Left ventricle myocardium (tissue), 1 donor: ENCODE measurements around the genes LMO3 and CAPZA3.

DNA sequence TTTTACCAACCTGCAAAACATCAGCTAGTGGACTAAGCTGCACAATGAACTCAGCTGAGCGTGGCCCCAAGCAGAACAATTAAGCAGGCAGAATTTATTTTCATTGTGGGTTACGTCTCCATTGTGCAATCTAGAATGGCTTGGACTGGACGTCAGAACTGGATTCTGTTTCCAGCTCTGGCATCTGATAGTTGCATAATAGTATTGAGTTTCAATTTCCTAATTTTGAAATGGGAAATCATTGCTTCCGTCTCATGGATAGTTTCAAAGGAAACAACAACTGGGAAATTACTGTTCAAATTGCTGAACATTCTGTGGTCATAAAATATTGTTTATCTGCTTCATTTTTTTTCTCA, 35.6 kb upstream of the RERG start:
- PRO-cap = no peak

- PRO-cap = no peak
These were observed 198.9 kb downstream of the EPS8 start for GRCh38 chr12:15590078-15590860.

DNA sequence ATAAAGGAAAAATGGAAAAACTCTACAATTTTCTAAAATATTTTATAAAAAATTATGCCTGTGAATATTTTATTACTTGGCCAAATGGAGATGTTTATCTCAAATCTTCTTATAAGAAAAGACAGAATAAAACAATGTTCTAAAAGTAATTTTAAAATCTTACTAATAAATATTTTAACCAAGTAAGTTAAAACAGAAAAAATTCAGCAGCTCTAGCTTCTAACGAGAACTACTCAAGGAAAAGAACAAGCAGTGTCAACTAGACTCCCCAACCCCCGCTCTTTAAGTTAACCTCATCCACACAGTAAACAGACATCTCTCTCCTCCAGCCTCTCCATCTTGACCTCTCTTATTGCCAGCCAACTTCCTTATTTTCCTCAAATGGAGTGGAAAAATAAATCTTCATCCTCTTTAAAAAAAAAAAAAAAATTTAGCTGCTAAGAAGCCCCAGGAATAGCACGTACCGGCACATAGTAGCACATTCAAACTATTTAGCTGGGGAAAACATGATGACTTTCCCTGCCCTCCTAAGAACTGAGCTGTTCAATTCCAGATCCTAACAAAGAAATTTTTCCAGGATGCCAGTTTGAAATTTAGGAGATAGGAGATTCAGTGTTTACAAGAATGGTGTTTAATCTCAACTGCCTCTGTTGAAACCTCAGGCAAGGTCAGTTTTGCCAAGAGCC, 90.9 kb downstream of the EPS8 start:
- PRO-cap = no peak

DNA sequence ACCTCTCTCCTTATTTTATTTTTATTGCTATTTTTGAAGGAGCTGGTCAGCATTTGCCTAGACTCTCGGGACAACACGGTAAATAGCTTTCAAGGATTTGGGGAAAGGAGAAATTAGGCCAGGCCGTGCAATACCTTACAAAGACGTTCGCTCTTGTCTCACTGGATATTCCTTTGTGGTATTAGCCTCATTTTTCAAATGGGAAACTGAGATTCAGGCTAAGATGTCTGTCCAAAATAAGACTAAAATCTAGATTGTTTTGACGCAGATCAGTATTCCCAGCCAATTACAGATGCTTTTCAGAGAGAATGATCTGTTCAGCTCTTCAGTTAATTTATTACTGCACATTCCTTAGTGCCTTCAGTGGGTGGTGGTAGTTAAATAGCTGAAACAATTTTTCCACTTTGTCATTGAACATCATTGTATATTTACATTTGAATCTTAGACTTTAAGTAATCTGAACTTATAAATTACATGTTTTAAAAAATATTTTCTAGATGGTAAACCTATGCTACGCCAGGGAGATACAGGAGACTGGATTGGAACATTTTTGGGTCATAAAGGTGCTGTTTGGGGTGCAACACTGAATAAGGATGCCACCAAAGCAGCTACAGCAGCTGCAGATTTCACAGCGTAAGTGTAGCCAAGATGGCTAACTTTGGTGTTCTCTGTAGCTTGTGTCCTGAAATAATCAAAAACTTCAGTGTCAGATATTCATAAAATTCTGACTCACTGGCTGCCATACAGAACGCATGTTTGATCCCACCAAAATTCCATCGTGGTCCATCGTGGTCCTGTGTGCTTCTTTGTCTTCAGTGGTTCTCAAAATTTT, 1.1 kb downstream of the STRAP start:
- PRO-cap = no peak

GRCh38 chr12:16348304-16348469, 742 bp downstream of the MGST1 start:
- PRO-cap = no peak

DNA sequence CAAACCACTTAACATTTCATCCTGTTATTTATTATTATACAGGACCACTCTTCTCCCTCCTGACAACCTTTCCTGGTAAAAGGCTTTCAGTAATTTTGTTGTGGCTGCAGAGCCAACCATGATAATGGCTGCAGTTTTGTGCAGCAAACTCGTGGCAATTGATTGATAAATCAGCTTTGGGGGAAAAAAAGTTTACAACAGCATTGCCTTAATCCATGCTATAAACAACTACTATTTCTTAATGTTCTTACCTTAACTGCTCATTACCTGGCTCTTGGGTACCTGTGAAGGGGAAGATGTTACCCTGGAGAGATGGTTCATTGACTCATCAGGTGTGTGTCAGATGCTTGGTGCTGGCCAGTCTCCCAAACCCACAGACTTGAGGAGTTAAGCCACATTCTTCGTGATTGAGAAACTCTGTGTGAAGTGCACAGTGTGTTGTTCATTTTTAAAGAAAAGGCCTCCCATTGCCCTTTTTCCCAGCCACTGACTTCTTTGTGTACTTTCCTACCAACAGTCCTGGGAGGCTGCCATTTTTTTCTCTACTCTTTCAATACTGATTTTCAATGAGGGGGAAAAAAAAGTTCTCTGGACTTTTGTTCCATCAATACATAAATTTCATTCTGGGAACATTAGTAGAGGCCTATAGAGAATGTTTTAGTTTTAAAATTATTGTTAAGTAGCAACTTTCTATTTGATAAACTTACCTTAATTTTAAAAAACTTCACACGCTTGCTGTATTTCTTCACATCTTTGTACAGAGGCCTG, 3.2 kb downstream of the MGST1 start:
- PRO-cap = no peak

- PRO-cap = no peak
These were observed 50.3 kb downstream of the LMO3 start for GRCh38 chr12:16555526-16556181.

DNA sequence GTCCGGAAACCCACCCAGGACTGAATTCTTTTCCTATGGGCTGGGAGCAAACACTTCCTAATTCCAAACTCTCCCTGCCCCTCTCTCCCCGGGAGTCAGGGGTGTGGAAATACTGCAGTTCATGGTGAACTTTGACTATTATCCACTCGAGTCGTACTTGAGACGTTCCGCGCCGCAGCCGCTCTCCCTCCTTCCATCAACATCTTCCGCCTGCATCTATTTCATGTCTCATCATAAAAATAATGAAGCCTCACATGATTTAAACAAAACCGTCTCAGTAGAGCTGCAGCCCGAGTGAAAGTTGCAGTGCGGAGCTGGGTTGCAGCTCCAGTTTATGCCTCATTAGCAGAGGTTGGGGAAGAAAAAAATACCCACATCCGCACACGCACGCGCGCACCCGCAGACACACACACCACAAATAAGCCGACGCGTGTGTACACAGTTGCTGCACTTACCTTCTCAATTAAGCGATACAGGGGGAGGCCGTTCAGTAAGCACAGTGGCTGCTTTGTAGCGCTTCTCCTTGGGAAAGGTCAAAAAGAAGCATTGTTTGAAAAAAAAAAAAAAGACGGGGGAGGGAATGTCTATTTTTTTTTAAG, at the start of gene LMO3:
Gene LMO3 (minus strand): TSS at position 552 of the 599 bp plus-strand sequence.
- PRO-cap = no peak

DNA sequence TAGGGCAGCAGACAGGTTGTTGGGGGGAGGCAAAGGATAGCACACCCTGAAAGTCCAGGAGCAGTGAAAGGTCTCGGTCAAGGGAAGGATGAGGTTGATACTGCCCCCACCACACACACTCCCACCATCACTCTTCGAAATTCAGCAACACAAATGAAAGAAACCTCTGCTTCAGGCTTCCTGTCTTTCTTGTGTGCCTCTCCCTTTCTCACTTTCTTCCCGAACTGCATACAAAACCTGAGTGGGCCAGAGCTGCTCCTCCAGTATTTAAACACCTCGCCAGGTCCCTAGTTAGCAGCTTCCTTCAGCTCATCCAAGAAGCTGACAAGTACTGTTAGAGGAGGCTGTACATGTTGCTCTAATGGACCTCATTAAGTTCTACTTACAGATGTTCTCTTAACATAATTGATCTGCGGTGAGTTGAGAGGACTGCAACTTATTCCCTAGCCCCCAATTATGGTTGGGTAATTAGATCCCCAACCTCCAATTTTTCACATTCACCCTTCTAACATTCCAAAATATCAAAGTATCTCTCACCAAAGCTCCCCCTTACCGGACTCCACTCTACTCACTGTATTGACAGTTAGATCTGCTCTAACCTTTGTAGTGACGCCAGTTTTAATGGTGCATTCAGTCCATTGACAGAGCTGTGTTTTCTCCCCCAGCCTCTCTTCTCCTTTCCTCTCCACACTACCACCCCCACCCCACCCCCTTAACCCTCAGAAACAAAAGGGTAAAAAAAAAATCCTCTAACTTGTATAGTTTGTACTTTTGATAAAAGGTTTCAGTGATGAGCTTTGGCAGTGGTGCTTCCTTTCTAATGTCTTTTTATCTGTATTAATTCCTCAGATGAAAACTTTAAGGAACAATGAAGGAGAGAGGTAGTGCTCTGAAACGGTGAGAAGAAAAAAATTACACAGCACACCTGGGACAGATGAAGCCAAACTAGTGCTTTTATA, 4.3 kb upstream of the LMO3 start:
- PRO-cap = no peak

GRCh38 chr12:17574748-17575077, 515.3 kb downstream of the RERGL start:
- PRO-cap = no peak

DNA sequence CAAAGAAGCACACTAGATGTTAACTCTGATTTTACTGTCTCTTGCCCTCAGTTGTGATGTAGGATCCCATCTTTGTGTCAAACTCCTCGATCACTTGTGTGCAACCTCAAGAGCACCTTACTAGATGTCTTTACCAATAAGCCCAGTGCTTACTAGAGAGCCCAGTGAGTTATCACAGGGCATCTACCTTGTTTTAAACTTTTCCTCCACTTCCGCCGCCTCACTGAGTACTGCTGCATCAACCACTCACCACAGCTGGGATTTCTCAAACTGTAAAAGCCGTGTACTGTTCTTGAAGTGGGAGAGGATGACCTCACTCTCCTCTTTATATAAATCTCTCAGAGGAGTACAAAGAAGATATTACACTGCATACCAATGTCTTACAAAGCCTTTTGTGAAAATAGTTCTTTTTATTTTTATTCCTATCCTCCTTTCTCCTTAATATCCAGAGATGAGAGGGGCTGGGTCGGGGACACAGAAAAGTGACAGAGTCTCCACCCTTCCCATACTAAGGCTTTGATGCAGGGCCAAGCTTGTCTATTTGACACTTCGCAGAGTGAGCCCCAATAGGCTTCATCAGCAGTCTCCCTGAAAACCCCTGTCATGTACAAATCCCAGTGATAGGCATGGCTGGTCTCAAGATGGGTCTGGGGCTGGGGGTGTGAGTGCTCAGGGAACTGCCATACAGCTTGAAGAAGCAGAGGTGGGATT, 94.1 kb downstream of the PLCZ1 start:
- PRO-cap = no peak

DNA sequence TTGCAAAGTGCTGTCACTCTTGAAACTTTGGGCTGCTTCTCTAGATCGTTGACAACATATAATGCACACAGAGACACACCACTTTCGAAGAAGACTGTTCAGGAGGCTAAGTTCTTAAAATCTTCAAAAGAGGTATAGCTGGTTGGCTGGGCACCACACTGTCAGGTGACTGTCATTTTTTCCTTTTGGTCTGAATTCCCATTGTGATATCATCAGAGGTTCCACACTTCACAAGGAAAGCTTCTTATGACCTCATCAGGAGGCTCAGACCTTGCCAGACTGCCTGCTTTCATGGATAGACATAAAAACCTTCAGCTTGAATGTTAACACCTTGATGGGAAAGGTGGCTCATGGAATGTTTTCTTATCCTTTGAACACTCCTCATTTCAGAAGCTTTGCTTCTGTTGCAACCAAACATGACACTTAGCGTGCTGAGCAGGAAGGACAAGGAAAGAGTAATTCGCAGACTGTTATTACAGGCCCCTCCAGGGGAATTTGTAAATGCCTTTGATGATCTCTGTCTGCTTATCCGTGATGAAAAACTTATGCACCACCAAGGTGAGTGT, at the start of gene CAPZA3:
Gene CAPZA3 (plus strand): TSS at position 267 of the 566 bp plus-strand sequence.
- PRO-cap = no peak

GRCh38 chr12:19188808-19189826, 59.6 kb downstream of the PLEKHA5 start:
- PRO-cap = no peak

DNA sequence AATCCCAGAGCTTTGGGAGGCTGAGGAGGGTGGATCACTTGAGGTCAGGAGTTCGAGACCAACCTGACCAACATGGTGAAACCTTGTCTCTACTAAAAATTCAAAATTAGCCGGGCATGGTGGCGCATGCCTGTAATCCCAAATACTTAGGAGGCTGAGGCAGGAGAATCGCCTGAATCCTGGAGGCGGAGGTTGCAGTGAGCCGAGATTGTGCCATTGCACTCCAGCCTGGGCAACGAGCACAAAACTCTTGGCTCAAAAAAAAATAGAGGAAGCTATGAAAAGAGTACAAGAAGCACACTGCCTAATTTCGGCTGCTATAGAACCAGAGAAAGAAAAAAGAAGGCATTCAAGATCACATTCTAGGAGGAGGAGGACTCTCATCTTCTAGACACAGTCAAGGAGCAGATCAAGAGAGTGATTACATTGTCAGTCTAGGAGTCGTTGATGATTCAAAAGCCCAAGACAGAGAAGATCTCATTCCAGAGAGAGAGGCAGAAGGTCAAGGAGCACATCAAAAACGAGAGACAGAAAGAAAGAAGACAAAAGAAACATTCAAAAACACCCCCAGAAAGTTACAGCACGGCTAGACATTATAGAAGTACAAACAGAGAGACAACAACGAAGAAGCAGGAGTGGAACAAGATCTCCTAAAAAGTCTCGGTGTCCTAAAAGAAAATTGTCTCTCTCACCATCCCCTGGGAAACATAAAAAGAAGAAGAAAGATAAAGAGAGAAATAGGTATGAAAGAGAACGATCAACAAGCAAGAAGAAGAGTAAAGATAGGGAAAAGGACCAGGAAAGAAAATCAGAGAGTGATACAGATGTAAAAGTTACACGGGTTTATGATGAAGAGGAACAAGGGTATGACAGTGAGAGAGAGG, 131.8 kb upstream of the AEBP2 start:
- PRO-cap = no peak

- PRO-cap = no peak
These were observed 69.7 kb upstream of the AEBP2 start for GRCh38 chr12:19369460-19370150.

DNA sequence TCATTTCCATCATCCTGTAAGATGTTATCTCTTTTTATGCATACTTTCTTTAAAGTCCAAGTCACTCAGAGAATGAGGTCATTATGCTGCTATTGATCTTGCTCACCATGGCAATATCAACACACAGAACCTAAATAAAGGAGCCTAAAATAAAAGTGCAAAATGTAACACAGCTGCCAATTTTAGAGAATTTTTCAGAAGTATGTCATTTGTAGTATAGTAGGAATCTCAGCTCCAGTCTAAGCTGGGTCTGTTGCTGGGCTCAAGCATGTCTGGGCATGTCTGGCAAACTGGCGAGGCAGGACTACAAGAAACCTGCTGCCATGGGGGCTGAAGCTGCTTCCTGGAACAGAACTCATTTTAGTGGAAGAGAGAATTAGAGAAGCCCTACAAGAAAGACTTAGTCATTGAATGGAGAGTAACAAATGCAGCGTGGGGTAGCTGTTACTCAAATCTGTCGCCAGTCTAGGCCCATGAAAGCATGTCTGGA, 7.5 kb upstream of the AEBP2 start:
- PRO-cap = no peak

GRCh38 chr12:19482590-19483143, 43.4 kb downstream of the AEBP2 start:
- PRO-cap = no peak

- PRO-cap = bidirectional peak, plus-strand start at chr12:20368771, minus-strand start at chr12:20368391; bidirectional peak, plus-strand start at chr12:20368808, minus-strand start at chr12:20368837; bidirectional peak, plus-strand start at chr12:20369290, minus-strand start at chr12:20369196
These were observed 485 bp downstream of the PDE3A start for GRCh38 chr12:20368627-20369416.

DNA sequence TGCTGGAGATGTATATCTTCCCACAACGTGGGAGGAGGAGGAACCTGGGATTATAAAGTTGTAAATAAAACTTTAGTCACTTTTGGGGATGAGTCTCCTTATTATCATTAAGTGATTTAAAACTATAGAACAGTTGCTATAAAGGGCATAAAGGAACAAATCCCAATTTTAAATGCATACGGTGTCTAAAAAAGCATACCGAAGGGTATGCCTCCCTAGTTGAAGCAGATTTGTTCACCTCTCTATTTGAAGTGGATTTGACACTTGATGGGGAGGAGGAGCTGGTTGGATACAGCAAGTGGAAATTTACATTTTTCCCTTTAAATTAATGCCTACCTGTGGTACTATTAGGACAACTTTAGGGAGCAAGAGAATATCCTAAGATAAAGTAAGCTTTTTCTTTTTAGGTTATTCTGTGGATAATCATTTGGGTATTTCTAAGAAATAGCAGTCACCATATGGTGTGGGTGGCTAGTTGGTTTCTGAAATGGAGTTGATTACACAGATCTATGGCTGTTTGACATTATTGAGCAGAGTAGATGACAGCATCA, 2.8 kb downstream of the PDE3A start:
- PRO-cap = no peak

DNA sequence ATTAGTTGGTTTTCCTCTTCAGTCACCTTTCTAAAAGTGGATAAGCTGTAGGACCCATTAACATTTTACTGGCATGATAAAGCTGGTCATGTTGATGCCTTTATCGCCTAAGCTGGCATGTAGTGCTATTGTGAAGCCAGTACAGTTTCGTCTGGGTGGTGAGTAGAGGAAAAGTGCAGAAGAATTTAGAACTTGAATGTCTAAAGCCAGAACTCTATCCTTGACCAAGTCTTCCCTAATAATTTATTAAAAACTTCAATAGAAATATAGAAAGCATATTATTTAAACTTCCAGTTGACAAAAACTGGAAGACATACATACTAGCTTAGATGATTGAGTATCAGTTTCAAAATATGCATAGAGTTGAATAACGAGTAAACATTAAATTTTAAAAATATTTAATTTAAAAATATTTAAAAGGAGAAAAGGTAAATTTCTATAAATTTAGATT, 27.9 kb downstream of the PDE3A start:
- PRO-cap = unidirectional peak, plus-strand start at position 139 of the sequence